Metastatic Liver Carcinoma in the Adrenal Gland (tissue), 2 donors: ENCODE data around the gene IL17A.

GRCh38 chr6:46648828-46649279 lies 3.8 kb downstream of the CYP39A1 start:
- PRO-cap, 2 experiments, result no peak in any of the 2 experiments

DNA sequence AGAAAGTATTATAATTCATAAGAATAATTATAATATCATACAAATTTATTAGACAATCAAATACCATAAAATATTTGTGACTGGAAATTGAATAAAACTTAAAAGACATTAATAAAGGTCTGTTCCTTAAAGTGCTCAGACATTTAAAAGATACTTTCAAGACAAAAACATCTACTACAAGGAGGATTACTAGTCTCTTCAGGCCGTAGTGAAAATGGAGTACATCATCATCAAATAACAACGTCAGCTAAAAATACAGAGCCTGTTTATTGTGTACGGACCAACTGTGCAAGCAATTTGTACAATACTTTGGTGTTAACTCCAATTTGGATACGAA lies 940 bp downstream of the CYP39A1 start:
- PRO-cap, 2 experiments, result no peak in any of the 2 experiments

DNA sequence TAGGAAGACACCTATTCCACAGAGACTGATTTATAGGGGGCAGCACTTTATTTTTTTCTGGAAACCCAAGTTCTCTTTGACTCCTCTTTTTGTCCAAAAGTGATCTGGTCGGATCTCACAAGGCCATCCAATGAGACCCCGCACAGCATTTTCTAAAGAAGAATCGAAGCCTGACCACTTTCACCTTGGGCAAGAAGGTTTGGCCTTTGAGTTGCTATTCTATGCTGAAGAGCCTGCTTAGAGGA lies 11.2 kb upstream of the TDRD6 start:
- PRO-cap, 2 experiments, result no peak in any of the 2 experiments

GRCh38 chr6:46771095-46771612 lies 22.0 kb upstream of the MEP1A start:
- PRO-cap, 2 experiments, result no peak in any of the 2 experiments

- PRO-cap, 2 experiments, result no peak in any of the 2 experiments
Observed at GRCh38 chr6:46873047-46873762, 48.5 kb downstream of the ADGRF5 start.

- PRO-cap, 2 experiments, result peak in 2 of 2 experiments; most common minus-strand start chr6:47076960 (in 2)
Observed at GRCh38 chr6:47076704-47077304, 34.7 kb upstream of the ADGRF1 start.

GRCh38 chr6:47132480-47132831 lies 90.3 kb upstream of the ADGRF1 start:
- PRO-cap, 2 experiments, result no peak in any of the 2 experiments

DNA sequence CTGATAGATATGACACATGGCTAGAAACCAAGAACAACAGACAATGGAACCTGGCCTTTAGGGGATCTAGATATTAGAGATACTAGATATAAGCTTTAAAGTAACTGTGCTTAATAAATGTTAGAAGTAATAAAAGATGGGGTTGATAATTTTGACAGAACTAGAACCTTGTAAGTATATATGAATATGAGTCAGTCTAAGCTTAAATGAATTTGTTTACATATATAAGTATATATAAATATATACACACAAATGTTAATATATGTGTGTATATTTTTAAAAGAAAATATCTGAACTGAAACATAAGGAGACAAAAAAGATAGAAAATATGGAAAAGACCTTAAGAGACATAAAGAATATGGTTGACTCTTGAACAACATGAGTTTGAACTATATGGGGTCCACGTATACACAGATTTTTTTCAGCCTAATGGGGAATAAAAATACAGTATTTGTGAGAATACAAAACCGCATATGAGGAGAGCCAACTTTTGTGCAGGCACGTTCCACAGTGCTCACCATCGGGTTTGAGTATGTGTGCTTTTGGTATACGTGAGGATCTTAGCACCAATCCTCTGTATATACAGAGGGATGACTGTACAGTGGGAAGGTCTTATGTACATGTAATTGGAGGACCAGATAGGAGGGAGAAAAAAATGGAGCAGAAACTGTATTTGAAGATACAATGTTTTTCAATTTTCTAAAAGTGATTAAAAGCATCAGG lies 108.1 kb upstream of the ADGRF4 start:
- PRO-cap, 2 experiments, result no peak in any of the 2 experiments

GRCh38 chr6:47656145-47656584 lies 42.2 kb upstream of the ADGRF4 start:
- PRO-cap, 2 experiments, result no peak in any of the 2 experiments

DNA sequence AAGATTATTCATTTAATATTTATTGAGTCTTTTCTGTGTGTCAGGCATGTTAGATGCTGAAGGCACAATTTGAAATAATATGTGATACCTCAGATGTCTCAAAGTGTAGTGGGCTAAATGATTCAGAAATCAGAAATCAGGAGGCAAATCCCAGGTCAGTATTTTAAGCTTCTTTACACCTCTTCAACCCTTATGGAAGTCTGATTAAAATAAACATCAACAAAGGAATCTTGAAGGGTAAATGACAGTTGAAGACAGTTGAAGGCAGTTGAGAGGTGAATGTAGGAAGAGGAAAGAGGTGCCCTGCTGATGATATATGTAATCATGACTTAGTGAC lies 4.9 kb downstream of the OPN5 start:
- PRO-cap, 2 experiments, result no peak in any of the 2 experiments

DNA sequence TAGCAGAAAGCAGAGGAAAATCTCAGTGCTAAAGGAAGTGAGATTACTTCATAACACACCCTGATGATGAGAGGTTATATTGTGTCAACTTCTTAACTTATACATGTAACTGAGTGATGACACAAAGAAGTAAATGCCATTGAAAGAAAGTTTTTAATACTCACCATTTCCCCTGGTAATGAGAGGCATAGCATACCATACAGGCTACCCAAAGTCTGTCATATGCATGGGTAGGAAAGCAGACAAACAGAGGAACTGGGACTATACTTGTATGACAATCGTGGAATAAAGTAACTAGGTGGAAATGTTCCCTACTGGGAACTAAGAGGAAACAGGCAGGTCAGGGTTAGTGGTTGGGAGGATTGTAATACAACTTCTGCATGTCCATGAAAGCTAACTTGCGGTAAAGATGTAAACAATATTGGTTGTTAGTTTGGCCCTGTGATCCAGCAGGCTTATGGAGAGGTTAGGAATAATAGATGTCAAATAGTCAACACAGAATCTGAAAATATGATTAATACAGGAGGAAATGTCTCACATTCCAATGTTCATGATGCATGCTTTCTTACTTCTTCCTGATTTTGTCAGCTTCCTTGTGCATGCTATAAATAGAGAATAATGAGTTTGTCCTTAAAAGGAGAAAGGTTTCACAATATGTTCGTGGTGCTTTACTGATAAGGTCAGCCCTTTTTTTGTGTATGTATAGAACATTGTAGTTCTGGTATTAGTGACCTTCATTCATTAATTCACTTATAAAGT lies 136.9 kb downstream of the MMUT start:
- PRO-cap, 2 experiments, result no peak in any of the 2 experiments

DNA sequence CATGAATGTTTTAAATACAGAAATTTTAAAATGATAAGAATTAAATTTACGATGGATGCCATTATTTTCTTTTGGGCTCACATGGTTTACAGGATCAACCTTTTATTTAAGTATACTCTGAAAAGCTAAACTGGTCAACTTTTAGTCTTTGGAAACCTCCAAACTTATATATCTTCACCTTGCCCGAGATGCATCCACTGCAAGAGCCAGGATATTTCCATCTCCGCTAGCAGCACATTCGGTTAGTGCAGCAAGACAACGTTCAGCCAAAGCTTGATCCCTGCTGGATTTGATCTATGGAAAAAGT lies 18.6 kb downstream of the MMUT start:
- PRO-cap, 2 experiments, result no peak in any of the 2 experiments

DNA sequence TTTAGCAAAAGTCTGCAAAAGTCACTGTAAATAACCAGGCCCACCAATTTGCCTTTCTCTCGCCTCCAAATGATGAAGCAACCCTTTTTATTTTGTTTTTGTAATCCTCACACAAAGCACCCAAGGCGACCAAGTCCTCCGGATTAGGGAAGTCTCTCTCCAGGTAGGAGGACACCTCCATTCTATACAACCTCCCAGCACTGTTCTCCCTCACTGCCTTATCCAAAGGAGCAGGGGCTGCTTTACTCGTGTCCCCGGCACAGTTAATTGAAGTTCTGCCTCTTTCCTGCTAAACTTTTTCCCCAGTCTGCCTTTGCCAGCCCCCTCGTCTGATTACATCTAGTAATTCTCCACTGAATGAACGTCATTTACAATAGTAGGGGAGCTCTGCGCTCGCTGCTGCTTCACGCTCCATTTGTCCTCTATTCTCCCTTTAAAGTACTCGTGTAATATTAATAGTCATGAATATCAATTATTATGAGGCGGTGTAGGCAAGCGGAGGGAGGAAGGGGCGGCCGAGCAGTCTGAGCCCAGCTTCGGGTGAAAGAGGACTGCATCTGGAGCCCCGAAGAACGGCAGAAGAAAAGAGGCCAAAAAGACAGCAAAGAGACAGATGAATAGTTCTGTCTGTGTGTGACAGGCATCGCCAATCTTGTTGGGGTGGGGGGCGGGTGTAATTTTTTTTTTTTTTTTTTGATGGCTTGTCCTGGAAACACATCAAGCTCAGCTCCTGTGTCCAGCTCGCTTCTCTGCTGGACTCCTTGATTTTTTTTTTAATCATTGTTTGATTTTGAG lies 2.8 kb downstream of the TFAP2B start:
- PRO-cap, 2 experiments, result no peak in any of the 2 experiments

- PRO-cap, 2 experiments, result no peak in any of the 2 experiments
Observed at GRCh38 chr6:50841726-50842385, 23.2 kb downstream of the TFAP2B start.

DNA sequence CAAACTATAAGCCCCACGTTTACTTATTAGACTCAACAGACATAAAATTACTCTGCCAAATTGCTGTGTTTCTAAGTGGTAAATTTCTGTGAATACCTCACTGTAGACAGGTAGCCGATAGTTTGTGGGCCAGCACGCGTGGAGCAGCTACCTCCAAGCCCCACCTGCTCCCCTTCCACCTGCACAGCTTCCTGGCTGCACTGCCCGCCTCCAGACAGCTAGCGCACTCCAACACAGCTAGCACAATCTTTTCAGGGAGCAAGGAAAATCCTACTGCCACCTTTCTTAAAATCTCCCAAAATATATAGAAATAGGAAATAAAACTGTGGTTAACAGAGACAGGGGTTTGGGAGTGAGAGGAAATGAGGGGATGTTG lies 349.4 kb downstream of the PKHD1 start:
- PRO-cap, 2 experiments, result no peak in any of the 2 experiments

DNA sequence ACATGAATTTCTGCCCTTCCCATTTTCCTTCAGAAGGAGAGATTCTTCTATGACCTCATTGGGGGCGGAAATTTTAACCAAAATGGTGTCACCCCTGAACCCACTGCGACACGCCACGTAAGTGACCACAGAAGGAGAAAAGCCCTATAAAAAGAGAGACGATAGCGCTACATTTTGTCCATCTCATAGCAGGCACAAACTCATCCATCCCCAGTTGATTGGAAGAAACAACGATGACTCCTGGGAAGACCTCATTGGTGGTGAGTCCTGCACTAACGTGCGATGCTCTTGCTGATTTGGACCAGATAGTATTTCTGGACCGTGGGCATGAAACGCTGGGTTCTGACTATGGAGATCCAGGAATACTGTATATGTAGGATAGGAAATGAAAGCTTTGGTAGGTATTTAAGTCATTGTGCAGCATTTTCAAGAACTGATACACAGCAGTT lies at the start of gene IL17A:
Gene IL17A, plus strand, starts transcription at position 177 of the 449 bp plus-strand sequence.
- PRO-cap, 2 experiments, result no peak in any of the 2 experiments

DNA sequence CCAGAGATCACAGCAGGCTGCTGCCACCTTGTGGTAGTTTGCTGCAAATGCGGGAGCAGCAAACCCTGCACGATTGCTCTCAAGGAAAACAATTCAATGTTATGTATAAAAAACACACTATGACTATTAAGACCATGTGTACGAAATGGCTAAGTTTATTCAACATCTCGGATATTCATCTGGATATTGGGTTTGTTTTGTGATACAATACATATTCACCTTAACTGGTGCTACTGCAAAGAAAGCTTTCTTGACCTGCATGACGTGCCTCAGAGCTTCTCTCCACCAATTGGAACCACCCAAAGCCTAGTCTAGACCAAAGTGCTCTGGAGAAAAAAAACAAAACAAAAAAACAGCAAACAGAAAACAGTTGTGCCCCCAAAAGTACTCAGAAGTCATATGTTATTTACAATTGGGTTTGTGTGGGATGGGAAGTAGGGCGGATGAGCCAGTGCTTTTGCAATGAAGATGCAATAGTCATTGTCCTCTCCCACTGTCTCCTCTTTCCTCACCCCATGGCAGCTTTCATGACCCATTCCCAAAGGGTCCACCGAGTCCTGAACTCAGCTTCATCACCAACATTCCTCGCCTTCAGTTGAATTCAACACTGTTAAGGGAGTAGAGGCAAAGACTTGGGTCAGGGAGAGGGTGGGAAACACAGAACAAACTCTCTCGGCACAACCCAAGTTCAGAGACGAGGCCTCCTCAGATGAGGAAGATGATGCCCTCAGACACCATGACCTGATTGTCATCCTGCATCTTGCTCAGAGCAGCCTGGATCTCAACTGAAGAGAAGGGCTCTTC lies 19.8 kb upstream of the IL17F start:
- PRO-cap, 2 experiments, result no peak in any of the 2 experiments

GRCh38 chr6:52454476-52455010 lies 34.4 kb downstream of the EFHC1 start:
- PRO-cap, 2 experiments, result no peak in any of the 2 experiments

DNA sequence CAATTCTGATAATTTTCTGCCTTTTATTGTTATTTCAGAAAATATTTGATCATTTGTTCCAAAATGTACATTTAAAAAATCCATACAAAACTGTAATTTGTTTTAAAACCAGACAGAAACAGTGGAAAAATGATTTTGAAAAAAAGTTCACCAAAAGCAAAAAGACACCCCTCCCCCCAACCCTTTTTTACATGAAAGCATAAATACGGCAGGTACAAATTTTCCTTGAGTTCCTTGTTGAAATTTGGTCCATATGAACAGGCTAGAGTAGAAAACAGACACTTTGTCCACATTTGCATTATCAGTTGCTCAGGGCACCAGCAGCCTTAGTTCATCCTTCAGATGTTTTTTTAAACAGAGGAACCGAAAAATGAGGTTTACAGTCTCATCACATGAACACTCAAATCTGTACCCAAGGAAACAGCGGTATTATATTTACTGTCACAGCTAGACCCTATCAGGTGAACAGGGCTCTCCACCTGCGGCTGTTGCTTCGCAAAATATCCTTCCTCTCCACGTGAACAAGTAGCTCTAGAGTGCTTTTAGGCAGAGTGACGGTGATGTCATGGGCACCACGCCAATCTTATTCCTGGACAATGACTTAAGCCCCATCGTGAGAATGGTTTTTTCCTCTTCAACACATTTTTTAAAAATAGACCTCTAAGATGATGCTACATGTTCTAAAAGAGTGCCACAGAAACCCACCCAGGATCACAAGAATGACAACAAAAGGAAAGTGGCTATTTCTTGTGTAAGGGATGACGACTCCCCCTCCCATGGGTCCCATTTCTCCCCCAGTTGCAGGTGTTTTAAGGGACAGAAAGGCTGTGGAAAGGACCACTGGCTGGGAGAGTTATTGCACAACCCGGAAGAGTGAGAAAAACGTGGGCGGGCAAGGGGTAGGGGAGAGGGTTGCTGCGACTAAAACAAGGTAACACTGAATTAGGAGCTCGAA lies 77.5 kb downstream of the EFHC1 start:
- PRO-cap, 2 experiments, result no peak in any of the 2 experiments

DNA sequence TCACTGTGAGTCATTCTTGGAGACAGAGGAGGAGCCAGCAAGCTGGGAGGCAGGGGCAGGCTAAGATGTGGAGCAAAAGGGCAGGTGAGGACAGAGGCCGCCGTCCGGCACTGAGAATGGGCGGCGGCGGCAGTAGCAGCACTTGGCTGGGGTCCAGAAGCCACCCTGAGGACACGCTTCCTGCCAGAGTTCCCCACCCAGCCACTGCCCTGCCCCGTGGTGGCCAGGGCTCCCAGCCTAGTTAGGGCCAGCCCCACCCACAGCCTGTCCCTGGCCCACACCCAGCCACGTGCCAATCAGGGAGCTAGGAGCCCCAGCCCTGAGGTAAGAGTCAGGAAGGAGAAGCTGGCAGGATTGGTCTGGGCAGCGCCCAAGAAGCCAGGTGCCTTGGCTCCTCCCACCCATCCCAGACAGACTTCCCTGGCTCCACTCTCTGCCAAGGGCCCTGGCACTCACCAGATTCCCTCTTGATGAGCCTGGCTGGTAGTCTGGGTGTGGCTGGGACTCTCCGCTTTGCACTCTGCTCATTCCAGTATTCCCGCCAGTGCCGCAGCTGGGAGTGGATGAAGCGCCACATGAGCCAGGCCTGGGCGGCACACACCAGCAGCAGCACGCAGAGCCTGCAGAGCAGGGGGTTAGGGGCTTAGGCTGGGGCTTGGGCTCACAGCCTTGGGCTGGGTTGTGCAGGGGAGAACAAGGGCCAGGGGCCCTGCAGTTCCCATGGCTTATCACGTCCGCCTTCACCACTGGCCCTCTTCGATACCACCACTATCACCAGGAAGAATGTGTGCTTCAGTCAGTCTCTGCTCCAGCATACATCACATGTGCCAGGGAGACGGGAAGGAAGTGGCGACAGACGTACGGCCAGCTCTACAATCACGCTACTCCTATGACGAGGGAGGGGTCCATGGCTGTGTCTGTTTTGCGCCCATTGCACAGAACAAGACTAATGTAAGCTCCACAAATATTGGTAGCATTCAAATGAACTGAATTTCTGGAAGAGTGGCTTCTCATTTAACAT lies 72.4 kb downstream of the TRAM2 start:
- PRO-cap, 2 experiments, result no peak in any of the 2 experiments